ENCODE measurements around a stretch of chr1.

DNA sequence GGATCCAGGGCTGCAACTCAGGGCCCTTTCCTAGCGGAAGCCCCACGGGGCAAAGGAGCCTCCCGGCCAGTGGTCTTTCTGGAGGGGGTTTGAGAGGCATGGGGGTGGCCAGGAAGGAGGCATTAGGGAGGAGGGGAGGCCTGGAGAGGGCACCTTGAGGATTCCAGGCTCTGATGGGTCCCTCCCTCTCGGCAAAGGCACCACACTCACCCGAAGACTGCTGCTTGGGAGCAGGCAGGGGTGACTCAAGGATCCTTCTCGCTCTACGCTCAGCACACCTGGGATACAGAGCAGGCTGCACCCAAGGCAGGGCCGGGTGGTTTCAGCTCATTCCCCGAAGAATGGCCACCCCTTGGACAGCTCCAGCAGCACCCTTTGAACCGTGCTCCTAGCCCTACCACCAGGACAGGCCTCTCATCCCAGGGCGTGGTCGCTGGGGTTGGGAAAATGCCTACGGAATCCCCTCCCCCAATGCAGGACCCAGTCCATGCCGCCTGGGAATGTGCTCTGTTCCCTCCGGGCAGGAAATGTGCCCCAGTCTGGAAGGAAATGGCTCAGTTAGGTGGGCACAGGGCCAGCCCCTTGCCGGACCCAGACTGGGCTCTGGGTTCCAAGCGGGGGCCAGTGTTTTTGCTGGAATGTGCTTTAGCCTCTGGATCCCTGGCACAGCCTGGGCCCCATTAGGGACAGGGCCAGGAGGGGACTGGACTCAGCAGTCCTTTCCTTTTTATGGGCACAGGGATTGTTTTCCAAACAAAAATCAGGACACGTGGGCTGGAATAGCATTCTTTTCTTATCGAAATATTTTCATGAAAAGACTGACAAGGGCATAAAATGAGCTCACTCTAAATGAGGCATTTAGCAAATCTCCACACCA lies 7.2 kb downstream of the TMEM82 start:
- PRO-cap, 3 experiments, result no peak in any of the 3 experiments
- RAMPAGE, long total RNA, result no peak
- RRBS, 2 experiments, result 14 to 15% methylated on average over 2 of the region's 19 CpGs

GRCh38 chr1:15835372-15836172 lies 11.9 kb upstream of the SPEN start:
- PRO-cap, 3 experiments, result peak in 3 of 3 experiments; most common plus-strand start chr1:15836117 (in 2); most common minus-strand start chr1:15835807 (in 2)
- RAMPAGE, long total RNA, result no peak
- RRBS, 2 experiments, result no CpG with 5 or more reads among the region's 71 CpGs

GRCh38 chr1:15913789-15914604 lies 61.9 kb downstream of the ZBTB17 start:
- PRO-cap, 3 experiments, result no peak in any of the 3 experiments
- RAMPAGE, long total RNA, result no peak
- RRBS, 2 experiments, result no CpG with 5 or more reads among the region's 8 CpGs

DNA sequence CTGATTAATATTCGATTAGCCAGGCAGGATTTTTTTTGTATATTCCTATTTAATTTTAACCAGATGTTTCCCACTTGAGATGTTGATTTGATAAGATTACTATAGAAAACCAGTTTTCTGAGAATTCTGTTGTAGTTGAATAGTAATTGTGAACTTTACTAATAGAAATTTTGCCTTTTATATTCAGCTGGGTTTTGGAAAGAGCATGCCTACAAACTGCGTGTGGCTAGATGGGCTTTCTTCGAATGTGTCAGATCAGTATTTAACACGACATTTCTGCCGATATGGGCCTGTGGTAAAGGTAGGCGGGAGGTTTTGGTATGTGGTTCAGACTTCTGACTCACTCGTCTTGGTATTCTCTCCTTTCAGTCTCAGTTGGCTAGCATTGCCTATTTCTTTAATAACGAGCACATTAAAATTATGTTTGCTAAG lies 56.7 kb downstream of the ZBTB17 start:
- PRO-cap, 3 experiments, result no peak in any of the 3 experiments
- RAMPAGE, long total RNA, result no peak
- RRBS, 2 experiments, result no CpG with 5 or more reads among the region's 8 CpGs

DNA sequence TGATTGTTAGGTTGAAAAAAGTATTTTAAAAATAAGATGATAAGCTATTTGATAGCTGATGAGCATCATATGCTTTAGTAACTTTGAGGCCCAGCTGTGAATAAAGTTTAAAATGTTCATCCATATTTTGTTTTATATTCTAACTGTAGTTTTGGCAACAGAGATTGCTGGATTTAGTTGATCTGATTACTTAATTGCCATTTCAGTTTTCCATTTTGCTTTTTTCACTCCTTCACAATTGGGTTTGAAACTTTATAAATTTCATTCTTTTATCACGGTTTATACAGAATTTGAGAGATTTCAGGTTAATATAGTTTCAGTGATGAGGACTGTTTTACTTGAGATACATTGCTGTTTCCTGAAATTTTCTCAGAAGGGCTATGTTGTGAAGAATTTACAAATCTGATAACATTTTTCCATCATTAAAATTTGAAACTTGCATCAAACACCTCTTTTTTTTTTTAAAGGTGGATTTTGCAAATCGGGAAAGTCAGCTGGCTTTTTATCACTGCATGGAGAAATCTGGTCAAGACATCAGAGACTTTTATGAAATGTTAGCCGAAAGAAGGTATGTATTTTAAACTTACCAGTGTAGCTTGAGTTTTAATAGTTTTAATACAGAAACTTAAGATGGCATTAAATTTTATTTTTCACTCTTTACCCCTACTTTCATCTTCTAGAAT lies 54.0 kb downstream of the ZBTB17 start:
- PRO-cap, 3 experiments, result no peak in any of the 3 experiments
- RAMPAGE, long total RNA, result no peak
- RRBS, 2 experiments, result no CpG with 5 or more reads among the region's 3 CpGs

- PRO-cap, 3 experiments, result no peak in any of the 3 experiments
- RAMPAGE, long total RNA, result no peak
- RRBS, 2 experiments, result no CpG with 5 or more reads among the region's 16 CpGs
Observed at GRCh38 chr1:15927882-15928439, 47.9 kb downstream of the ZBTB17 start.

DNA sequence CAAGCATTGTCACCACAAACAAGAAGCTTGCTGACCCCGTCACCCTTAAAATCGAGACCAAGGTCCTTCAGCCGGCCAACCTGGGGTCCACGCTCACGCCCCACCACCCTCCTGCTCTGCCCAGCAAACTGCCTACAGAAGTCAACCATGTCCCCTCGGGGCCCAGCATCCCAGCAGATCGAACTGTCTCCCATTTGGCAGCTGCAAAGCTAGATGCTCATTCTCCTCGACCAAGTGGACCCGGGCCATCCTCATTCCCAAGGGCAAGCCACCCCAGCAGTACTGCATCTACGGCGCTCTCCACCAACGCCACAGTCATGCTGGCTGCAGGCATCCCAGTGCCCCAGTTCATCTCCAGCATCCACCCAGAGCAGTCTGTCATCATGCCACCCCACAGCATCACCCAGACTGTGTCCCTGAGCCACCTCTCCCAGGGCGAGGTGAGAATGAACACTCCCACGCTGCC lies 40.8 kb downstream of the ZBTB17 start:
- PRO-cap, 3 experiments, result no peak in any of the 3 experiments
- RAMPAGE, long total RNA, result no peak
- RRBS, 2 experiments, result no CpG with 5 or more reads among the region's 14 CpGs

- PRO-cap, 3 experiments, result no peak in any of the 3 experiments
- RAMPAGE, long total RNA, result no peak
- RRBS, 2 experiments, result 84 to 85% methylated on average over 4 of the region's 18 CpGs
Observed at GRCh38 chr1:15935859-15936617, 39.9 kb downstream of the ZBTB17 start.

DNA sequence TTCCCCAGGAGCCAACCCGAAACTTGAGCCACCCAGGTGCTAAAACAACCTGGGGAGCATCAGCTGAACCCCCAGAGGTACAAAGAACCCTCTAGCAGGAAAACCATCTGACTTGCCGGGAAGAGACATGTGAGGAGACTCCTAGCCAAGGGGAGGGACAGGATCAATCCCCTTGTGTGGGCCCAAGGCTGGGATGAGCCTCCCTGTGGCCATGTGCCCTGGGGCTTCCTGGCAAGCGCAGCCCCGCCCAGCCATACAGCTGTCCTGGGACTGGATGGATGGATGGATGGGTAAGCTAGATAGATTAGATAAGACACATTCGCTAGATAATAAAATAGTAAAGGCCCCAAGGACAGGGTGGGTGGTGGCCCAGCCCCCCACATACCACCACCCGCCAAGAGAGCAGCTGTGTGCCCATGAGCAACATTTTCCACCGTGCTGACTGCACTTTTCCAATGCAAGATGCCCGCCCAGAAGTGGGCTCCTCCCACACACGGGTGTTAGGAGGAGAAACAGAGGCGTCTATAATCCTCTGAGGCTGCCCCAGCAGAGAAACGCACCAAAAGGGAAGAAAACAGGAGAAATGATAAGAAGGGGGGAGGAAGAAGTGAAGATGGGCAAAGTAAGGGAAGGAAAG lies 25.1 kb downstream of the ZBTB17 start:
- PRO-cap, 3 experiments, result no peak in any of the 3 experiments
- RAMPAGE, long total RNA, result no peak
- RRBS, 2 experiments, result no CpG with 5 or more reads among the region's 11 CpGs

DNA sequence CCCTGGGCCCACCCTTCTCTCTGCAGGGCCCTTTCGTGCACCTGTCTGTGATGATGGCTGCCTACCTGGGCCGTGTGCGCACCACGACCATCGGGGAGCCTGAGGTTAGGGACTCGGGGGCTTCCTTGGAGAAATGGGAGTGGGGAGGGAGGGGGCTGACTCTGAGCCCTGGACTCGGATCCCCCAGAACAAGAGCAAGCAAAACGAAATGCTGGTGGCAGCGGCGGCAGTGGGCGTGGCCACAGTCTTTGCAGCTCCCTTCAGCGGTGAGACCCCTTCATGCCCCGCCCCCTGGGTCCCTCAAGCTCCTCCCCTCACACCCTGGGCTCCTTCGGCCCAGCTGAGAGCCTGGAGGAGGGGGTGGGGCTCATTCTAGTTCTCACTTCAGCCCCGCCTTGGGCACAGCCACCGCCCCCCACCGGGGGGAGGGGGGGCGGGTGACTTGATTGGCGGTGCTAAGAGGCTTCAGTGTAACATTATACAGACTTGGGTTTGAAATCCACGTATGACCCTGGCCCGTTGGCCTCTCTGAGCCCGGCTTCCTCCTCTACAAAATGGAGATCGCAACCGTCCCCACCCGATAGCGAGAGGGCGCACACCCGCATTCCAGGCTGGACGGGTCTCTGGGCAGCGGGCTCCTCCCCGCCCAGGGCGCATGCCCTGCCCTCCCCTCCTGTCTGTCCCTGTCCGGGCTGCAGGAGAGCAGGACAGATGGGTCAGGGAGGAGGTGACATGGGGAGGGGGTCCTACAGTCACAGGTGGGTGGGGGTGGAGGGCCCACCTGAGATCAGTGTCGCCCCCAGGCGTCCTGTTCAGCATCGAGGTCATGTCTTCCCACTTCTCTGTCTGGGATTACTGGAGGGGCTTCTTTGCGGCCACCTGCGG lies 5.0 kb downstream of the CLCNKB start:
- PRO-cap, 3 experiments, result no peak in any of the 3 experiments
- RAMPAGE, long total RNA, result no peak
- RRBS, 2 experiments, result 0 to 5% methylated on average over 6 of the region's 38 CpGs

GRCh38 chr1:16075928-16076479 lies 2.6 kb upstream of the FAM131C start:
- PRO-cap, 3 experiments, result peak in 2 of 3 experiments; most common plus-strand start chr1:16076258 (in 1); most common minus-strand start chr1:16076155 (in 2)
- RAMPAGE, long total RNA, result no peak
- RRBS, 2 experiments, result no CpG with 5 or more reads among the region's 6 CpGs

- PRO-cap, 3 experiments, result no peak in any of the 3 experiments
- RAMPAGE, long total RNA, result no peak
- RRBS, 2 experiments, result no CpG with 5 or more reads among the region's 13 CpGs
Observed at GRCh38 chr1:16127470-16128034, 28.3 kb downstream of the EPHA2 start.

DNA sequence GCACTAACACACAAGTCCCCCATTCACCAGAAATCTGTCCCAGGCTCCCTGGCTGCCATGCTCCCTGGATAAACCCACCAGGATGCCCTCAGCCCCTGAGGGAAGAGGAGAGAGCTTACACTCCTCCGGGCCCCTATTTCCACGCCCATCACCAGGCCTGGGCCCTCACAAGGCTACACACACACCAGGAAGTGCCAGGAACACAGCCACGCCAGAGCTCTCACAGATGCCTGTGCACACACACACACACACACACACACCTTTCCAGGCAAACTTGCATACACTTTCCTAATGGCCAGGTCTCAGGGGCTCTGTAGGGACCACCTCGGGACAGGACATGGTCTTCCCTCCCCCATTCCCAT lies 9.6 kb upstream of the EPHA2 start:
- PRO-cap, 3 experiments, result no peak in any of the 3 experiments
- RAMPAGE, long total RNA, result no peak
- RRBS, 2 experiments, result no CpG with 5 or more reads among the region's 4 CpGs

DNA sequence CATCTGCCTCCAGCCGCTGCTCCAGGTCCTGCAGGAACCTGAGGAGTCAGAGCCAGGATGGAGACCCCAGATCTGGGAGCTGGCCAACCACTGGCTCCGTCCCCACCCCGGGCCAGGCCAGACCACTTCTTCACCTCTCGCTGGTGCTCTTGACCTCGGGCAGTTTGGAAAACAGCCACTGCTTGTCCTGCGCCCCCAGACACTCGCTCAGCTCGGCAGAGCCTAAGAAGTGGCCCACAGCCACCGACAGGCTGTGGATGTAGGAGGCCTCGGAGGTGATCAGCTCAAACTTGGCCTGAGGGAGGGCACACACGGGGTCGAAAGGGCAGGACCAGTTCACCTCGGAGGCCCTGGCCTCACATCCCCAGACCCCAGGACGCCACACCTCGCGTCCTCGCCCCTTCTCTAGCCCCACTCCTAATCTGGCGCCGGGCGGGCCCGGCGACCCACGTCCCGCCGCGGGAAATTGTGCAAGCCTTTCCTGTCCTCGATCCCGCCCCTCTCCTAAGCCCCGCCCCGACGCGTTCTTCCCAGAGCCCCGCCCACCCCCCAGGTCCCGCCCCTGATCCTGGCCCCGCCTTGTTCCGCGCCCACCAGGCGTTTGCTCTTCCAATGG lies 6.3 kb downstream of the ARHGEF19 start:
- PRO-cap, 3 experiments, result peak in 3 of 3 experiments; most common minus-strand start position 468 of the sequence (in 3)
- RAMPAGE, long total RNA, result no peak
- RRBS, 2 experiments, result no CpG with 5 or more reads among the region's 38 CpGs

GRCh38 chr1:16289426-16290149 lies 52.6 kb upstream of the CPLANE2 start:
- PRO-cap, 3 experiments, result no peak in any of the 3 experiments
- RAMPAGE, long total RNA, result no peak
- RRBS, 2 experiments, result no CpG with 5 or more reads among the region's 6 CpGs

DNA sequence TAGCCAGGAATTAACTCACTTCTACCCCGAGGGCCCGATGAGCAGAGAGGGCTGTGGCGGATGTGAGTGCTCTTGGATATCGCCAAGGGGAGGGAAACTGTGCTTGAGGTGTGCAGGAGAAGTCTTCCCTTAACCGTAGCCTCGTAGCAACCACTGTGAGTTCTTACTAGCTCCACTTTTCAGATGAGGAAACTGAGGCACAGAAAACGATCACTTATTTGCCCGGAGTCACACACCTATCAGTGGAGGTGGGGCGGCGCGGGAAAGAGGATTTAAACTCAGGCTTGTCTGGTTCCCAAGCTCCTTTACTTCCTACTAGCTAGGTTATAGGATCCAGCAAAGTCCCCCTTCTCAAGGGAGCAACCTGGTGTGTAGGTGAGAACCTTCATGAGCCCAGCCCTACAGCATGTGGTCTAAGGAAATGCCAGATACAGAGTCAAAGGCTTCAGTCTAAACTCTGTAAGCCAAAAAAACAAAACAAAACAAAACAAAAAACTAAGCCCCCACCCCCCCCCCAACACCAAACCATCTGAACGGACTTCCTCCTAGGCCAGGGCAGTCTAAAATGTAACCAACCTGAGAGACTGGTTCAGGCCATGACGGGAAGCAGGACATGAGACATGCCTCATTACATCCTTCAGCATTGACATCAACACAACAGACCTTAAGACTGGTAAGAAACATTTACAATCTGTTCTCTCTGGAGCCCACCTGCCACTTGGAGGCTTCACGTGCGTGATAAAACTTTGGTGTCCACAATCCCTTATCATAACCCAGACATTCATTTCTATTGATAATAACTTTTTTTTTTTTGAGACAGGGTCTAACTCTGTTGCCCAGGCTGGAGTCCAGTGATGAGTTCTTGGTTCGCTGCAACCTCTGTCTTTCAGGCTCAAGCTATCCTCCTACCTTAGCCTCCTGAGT lies 733 bp upstream of the FBXO42 start:
- PRO-cap, 3 experiments, result no peak in any of the 3 experiments
- RAMPAGE, long total RNA, result no peak
- RRBS, 2 experiments, result no CpG with 5 or more reads among the region's 16 CpGs

DNA sequence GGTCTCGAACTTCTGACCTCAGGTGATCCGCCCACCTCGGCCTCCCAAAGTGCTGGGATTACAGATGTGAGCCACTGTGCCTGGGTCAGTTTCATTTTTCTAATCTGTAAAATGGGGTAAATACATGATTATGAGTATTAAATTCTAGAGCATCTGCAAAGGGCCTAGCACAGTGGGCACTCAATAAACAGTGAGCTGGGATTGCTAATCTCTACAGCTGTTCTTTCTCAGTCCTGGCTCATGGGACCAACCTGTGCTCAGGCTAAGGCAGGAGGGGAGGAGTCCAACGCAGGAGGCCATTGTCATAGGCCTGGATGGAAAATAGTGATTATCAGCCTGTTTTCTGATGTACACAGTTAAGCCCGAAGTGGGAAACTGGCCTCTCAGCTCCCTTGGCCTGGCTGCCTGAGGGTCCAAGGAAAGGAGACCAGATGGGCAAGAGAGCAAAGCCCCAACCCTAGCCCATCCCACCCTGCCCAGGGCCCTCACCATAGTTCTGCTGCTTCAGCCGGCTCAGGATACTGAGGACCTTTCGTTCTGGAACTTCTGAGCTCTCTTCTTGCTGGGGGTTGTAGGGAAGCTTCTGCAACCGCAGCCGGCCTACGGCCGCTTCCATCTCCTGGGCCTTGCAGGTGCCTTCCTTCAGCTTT lies 33.3 kb downstream of the SZRD1 start:
- PRO-cap, 3 experiments, result no peak in any of the 3 experiments
- RAMPAGE, long total RNA, result no peak
- RRBS, 2 experiments, result no CpG with 5 or more reads among the region's 11 CpGs

DNA sequence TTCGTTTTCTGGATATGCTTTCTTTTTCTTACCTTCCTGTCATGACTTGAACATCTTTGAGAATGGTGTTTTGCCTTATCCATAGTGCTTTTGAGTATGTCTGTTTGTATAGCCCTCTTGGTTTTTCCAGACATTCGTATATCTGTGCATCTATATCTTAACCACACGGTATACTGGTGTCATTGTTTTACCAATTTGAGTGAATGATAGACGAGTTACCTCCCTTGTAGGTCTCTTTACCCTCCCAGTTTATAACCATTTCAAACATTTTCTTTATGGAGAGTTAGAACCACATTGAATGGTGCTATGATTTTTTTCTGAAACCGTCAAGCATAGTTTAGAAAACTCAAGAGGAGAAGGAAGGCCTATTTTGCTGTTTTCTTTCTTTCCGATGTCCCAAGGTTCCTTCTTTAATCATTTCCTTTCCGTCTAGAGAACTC lies 32.0 kb downstream of the NECAP2 start:
- PRO-cap, 3 experiments, result no peak in any of the 3 experiments
- RAMPAGE, long total RNA, result no peak
- RRBS, 2 experiments, result no CpG with 5 or more reads among the region's 7 CpGs

- PRO-cap, 3 experiments, result no peak in any of the 3 experiments
- RAMPAGE, long total RNA, result start-site peak on the plus strand at chr1:16619976-16620028, 13 and 11 reads in 2 replicates
- RRBS, 2 experiments, result no CpG with 5 or more reads among the region's 24 CpGs
Observed at GRCh38 chr1:16619500-16620245, 179.1 kb downstream of the NECAP2 start.

- PRO-cap, 3 experiments, result peak in 3 of 3 experiments; most common minus-strand start chr1:16686250 (in 2)
- RAMPAGE, long total RNA, result no peak
- RRBS, 2 experiments, result no CpG with 5 or more reads among the region's 33 CpGs
Observed at GRCh38 chr1:16685816-16686384, 235.8 kb upstream of the CROCC start.

Measured in skeletal muscle tissue (tissue), 7 donors.